Ileum (tissue), 1 donor: ENCODE data around the gene ZSCAN2.

DNA sequence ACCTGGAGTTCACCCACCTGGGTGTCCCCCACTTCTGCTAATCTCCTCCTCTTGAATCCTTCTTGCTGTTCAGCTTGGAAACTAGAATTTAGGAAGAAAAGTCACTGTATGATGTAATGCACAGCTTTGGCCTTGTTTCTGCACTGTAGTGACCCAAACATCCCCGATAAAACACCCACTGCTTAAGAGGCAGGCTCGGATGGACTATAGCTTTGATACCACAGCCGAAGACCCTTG is 24.8 kb downstream of the STARD5 start:
- PRO-cap = no peak

DNA sequence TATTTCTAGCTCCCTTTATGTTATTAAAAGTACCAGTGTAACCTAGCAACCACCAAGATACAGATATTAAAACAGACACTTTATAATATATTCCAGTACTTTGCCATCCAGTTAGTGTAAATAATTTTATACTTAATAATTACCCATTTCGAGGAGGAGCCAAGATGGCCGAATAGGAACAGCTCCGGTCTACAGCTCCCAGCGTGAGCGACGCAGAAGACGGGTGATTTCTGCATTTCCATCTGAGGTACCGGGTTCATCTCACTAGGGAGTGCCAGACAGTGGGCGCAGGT is 248.1 kb downstream of the MEX3B start:
- PRO-cap = no peak

DNA sequence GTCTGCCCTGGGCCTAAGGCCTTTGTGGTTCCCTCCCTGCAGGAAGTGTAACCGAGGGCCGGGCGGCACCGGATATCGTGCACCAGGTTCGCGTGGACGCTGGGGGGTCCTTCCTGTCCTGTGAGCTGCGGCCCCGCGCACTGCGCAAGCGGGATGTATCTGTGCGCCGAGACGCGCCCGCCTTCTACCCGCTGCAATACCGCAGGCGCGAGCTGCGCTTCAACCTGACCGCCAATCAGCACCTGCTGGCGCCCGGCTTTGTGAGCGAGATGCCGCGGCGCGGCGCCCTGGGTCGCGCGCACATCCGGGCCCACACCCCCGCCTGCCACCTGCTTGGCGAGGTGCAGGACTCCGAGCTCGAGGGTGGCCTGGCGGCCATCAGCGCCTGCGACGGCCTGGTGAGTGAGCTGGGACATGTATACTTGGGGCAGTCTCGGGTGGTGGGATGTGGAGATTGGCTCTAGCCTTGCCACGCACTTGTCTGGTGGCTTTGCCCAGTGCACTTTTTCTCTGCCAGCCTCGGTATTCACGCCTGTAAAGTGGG is 36.0 kb downstream of the SAXO2 start:
- PRO-cap = no peak

DNA sequence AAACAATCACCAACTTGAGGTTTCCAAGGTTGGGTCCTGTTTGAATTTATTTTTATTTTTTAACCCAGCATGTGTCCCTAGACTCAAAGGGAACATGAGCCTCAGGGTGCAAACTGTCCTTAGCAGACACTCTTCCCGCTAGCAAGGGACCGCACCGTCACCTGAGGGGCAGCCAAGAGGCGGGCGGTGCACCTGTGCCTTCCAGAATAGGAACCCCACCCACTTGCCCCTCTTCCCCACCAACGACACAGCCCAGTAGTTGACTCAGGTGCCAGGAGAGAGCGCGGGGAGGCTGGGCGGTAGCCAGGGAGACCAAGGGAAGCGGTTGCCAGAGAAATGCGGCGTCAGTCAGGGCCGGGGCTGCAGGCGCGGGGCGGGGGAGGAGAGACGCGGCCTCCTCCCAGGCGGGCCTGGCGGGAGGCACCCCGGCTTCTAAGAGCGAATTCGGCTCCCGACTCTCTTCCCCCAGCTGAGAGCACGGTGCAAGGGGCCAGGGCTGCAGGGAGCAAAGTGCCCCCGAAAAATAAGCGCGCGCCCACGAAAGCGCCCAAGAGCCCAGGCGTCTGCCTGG is 994 bp downstream of the CPEB1 start:
- PRO-cap = no peak

DNA sequence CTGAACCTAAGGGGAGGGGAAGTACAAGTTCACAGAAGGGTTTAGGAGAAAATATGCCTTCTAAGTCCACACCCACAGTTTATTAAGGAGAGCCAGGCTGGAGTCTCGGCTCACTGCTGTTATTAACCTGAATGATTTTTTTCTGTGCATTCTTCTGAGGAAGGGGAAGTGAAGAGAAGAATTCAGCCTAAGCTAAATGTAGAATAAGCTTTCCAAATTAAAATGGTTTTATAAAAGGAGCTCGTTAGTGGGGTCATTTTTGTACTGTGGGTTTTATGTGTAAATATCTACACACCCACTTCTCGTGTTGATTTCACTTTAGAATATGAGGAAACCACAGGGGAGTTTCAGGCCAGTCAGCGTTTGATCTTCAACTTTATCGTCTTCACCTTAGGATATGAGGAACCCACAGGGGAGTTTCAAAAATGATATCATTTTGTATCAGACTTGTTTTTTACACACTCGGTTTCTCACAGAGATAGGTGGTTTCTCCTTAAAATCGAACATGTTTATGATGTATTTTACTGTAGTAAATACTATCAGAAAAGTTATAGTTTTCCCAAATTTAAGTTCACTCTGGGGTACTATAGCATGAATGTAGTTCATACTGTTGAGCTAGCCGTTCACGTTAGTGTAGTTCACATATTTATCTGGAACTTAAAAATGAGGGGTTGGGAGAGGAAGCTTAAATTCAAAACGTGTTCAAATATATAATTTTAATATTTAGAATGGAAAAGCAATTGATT is 1.7 kb downstream of the WHAMM start:
- PRO-cap = no peak

- PRO-cap = no peak
Observed at GRCh38 chr15:82816633-82817458, 7.4 kb downstream of the WHAMM start.

GRCh38 chr15:82852055-82852356 is 42.6 kb downstream of the WHAMM start:
- PRO-cap = no peak

GRCh38 chr15:82854452-82855027 is 45.1 kb downstream of the WHAMM start:
- PRO-cap = no peak

- PRO-cap = no peak
Observed at GRCh38 chr15:82950596-82951804, 1.5 kb downstream of the HOMER2 start.

- PRO-cap = no peak
Observed at GRCh38 chr15:83064660-83065232, 2.3 kb downstream of the BTBD1 start.

GRCh38 chr15:83108186-83109096 is 996 bp downstream of the TM6SF1 start:
- PRO-cap = unidirectional peak, minus-strand start at chr15:83108354; unidirectional peak, minus-strand start at chr15:83108669

GRCh38 chr15:83658481-83659094 is 4.7 kb downstream of the ADAMTSL3 start:
- PRO-cap = no peak

GRCh38 chr15:84042304-84042629 is 193.3 kb upstream of the GOLGA6L4 start:
- PRO-cap = no peak

- PRO-cap = no peak
Observed at GRCh38 chr15:84079725-84080699, 155.6 kb upstream of the GOLGA6L4 start.

DNA sequence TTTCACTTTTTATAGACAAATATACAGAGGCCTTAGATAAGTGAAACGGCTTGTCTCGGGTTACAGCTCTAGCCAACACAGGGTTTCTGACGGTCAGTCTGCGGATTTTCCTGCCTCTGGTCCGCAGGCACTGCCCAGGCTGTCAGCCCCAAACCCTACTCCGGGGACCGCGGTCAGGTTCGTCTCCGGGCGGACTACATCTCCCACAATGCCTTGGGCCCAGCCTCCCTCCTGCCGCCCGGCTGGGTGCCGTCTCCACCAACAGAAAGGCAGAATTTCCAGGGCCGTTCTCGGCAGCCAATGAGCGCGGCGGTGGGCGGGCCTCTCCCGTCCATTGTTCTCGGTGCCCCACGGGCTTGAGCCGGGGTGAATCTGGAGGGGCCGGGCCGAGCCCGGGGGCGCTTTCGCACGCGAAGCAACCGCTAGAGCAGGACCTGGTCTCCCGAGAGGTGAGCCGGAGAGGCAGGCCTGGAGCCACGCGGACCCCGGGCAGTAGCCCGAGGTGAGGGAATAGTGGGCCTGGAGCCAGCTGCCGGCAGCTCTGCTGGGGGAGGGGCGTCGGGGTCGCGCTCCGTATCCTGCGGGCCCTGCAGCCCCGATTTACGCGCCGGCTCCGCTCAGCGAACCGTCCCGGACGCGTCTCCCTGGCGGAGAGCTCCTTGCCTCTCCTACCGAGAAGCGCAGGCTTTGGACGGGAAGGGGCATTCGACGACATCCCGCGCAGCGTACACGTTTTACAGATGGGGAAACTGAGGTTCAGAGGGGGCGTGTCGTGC is at the start of gene ZSCAN2:
ZSCAN2 (plus strand) TSS at position 323 of the 776 bp plus-strand sequence.
- PRO-cap = unidirectional peak, plus-strand start at position 330 of the sequence

DNA sequence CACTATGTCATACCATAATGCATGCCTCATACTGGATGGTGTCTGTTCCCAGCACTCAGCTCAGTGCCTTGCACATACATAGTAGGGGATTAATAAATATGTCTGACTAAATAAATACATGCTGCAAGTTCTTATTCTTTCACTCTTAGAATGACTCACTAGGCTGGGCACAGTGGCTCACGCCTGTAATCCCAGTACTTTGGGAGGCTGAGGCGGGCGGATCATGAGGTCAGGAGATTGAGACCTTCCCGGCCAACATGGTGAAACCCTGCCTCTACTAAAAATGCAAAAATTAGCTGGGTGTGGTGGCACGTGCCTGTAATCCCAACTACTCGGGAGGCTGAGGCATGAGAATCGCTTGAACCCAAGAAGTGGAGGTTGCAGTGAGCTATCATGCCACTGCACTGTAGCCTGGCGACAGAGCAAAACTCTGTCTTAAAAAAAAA is 12.7 kb upstream of the ZNF592 start:
- PRO-cap = no peak

- PRO-cap = no peak
Observed at GRCh38 chr15:84770471-84770777, 22.0 kb downstream of the ZNF592 start.

DNA sequence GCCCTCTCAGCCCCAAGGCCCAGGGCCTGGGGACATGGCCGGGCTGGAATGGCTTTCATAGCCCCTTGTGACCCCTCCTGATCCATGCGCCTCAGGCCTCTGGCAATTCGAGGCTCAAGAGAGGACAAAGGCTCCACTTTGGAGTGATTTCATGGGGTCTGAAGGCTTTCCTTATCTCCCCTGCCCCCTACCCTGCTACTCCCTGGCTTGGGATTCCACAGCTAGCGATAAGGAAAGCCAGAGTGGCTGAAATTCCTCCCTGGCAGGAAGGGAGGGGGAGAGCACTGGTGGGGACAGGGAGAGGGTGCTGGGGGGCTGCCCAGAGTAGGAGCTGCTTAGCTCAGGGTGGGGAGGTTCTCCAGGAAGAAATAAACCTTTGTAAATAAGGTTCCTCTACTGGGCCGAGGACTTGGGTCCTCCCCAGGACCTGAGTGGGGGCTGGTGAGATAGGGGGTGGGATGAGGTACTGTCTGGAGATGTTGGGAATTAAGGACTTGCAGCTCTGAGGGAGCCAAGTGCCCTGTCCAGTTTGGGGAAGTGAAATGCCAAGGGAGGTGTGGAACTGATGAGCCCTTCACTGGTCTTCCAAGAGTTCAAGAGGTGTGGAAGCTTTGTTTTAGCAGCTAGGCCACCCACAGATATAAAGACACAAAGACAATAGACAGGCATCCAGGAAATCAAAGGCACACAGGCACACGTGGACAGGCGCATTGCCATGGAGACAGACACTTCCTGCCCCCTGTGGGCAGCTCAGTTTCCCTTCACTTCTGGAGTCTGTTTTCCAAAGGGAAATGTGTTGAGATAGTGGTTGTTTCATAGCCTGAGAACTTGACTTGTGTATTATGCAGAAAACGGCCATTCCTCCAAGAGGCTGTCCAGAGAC is 789 bp downstream of the ALPK3 start:
- PRO-cap = no peak

DNA sequence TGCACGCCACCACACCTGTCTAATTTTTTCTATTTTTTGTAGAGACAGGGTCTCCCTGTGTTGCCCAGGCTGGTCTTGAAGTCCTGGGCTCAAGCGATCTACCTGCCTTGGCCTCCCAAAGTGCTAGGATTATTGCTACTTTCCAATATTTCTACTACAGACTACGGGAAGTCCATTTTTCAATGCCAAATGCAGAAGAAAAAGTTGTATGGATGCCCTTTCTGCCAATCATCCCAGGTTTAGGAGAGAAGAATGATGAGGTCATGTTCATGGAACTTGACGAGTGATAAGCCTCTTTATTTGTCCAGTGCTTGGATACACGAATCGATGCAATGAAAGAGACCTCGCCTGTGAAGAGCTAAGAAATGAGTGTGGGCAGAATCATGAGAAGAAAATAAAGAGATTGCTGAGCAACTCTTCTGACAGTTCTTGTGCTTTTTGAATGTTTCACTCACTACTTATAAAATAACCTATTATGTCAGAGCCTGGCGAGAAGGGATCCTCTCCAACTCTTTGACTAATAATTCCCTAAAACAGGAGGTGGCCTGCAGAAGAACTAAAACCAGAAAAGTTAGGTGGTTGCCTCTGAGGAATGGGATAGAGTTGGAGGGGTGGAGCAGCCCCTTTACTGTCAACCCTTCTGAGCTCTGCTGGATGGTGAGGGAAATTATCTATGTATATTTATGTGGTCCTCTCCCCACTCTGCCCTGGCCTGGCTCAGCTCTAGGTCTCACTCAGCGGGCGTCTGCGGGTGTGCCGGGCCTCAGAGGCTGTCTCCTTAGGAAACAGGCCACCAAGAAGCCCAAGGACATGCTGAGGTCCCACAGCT is 888 bp upstream of the SLC28A1 start:
- PRO-cap = no peak

DNA sequence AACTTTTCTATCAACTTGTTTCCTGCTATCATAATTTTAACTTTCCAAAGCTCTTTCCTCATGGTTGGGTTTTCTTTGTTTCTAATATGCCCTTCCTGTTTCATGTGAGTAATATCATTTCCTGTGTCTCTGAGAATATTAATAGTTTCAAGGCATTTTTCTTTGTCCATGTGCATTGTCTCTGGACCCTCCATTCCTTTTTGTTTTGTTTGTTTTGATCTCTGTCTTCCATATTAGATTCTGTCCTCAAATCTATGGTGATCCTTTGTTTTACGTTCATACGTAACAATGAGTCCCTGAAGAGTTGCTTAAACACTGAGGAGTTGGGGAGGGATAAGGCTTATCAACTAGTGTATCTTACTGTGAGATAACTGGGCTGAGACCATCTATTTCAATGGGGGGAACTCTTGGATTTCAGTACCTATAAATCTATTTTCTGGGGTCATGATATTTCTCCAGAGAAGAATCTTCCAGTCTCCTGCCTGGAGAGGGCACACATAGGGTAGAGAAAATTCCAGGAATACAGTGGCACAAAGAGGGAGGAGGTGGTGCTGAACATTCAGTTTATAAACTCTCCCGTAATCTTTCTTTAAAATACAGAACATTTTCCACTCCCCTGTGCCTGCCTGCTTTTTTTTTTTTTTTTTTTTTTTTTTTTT is 21.9 kb upstream of the PDE8A start:
- PRO-cap = no peak